Penis (tissue), 1 donor: Measurements from ENCODE around the gene ANKRD33B.

DNA sequence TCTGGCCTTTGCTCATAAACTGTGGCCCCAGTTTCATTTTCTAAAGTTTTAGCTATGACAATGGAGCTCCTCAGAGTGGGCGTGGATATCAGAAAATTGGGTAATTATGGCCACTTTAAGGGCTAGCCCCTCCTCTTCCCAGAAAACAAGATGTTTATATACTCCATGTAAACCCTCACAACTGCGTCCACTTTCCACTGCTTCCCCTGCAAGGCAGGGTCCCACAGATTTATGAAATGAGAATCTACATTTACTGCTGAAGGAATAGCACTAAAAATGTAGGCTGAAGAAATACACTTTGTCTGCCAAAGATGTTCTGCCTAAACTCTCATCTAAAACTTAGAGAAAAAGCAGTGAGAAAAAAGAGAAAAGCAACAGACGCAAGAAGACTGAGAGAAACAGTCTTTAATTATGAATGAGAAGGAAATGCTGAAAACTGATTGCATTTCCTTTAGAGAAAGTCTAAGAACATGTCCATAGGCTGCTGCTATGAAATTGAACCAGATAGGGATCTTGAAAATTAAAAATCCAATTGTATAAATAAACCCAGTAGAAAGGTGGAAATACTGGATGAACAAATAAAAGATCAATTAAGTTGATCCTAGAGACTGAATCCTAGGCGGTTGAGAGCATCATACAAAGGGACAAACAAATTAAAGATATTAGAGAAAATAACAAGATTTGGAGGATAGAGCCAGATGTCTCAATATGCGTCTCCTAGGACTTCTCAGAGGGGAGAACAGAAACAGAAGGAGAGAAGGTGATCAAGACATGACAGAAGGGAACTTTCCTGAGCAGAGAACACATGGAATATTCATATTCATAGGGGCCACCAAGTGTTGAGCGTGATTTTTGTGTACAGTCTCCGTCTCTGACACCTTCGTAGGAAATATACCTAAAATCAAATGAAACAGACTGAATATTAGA is 27.5 kb downstream of the ICE1 start:
- PRO-cap = no peak

DNA sequence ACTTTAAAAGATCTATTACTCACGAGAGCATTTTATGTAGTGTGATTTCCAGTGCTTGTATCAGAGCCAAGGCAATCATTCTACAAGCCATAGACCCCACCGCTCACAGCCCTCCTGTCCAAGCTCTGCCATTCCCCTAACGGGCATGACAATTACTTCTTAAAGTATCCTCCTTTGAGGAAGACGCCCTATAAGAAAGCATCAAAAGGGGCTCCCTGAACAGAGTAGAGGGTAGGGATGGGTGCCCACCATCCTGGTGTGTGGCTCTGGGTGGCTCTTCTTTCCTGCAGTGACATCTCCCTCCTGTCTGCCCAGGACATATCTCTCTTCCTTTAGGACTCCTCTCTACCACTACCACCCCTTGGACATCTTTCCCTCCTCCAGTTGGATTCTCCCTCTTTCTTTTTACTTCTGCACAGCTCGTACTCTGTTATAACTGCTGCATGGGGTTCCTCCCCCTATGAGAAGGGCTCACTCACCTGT is 412.5 kb downstream of the ICE1 start:
- PRO-cap = unidirectional peak, plus-strand start at position 228 of the sequence

- PRO-cap = unidirectional peak, plus-strand start at chr5:6261890
Observed at GRCh38 chr5:6261828-6262027, 116.6 kb downstream of the MED10 start.

DNA sequence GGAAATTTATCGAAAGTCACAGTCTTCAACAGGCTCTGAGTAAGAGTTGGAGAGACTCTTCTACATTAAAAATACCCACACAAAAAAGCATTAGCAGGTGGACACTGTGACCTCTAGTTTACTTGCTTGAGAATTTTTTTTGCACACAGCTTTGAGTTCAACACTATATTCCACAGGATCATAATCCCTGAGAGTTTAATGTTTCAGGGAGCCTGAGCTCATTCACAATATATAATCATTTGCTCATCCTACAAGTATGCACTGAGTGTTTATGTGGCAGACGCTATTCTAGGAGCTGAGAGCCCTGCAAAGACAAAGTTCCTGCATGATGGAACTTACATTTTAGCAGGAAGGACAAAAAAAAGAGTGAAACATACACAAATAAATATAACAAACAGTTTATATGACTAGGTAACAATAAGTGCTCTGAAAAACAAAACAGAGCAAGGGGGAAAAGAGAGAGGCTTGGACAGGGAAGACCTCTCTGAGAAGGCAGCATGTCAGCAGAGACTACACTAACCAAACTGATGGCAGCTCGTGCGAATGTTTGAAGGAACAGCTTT is 91.8 kb downstream of the UBE2QL1 start:
- PRO-cap = no peak

- PRO-cap = no peak
Observed at GRCh38 chr5:6592539-6593016, 40.3 kb downstream of the NSUN2 start.

DNA sequence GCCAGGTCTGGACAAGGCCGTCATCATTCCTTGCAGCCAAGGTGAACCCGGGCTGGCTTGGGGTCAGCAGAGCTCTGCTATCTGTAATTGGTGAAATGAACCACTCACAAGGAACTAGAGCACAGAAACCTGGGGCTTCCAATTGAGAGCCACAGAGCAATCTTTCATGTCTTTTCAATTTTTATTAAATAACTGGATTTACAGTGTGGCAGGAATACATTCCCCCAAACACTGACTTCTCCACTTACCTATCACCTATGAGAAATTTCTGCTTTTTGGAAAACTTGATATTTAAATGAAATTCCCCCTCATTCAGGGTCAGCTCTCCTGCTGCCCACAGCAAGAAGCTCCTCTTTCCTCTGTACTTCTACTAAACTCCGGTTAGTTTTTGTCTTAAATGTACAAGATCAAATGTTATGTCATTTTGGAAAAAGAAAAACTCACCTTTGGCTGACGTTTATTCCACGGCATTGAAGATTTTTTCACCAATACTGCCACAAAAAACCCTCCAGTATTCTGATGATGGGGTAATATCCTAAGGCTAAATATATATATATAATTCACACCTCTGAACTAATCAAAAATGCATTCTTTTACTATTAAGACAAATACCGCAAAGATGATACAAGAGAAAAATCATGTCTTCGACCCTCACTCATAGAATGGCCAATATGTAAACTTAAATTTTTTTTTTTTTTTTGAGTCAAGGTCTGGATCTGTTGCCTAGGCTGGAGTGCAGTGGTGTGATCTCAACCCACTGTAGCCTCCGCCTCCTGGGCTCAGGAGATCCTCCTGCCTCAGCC is 23.3 kb downstream of the NSUN2 start:
- PRO-cap = no peak

GRCh38 chr5:6710013-6710529 is 3.2 kb upstream of the TENT4A start:
- PRO-cap = no peak

DNA sequence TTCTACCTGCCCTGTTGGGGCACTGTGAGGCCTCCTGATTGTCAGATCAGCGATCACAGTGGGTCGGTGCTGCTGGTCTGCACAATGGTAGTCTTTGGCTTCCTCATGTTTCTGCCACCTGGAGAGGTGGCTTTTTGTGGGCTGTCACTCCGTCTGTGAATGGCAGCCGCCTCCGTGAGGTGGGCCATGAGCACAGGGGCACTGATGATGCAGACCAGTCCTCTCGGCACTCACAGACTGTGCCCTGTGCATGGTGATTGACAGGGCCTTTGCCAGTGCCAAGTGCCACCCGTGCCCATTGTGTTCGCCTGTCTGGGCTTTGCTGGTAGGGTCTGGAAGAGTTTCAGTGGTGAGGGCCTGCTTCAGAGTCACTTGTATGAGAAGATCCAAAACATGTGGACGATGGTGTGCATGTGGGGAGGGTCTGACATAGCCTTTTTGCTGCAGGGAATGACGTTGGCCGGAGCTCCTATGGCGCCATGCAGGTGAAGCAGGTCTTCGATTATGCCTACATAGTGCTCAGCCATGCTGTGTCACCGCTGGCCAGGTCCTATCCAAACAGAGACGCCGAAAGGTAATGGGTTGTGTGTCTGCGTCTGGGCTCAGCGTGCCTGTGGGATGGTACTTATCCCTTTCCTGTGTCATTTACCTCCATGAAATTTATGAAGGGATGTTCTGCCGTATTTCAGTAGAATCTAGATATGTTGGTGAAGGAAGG is 34.9 kb downstream of the TENT4A start:
- PRO-cap = no peak

DNA sequence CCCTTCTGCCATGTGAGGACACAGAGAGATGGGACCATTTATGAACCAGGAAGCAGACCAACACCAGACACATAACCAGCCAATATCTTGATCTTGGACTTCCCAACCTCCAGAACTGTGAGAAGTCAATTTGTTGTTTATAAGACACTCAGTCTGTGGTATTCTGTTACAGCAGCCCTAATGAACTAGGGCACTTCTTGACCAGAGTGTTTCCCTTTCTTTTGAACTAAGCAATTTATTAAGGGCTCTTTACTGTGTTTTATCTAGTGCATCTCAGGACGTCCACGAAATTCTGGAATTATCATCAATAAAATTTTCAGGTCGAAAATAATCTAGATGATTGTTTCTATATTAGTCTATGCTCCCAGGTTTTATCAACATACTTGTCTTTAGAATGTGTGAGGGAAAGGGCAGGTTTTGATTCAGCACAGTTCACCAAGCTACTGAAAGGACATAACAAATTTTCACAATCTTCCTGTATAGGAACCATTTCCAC is 761.7 kb downstream of the SEMA5A start:
- PRO-cap = no peak

GRCh38 chr5:10059475-10059708 is 190.3 kb downstream of the ATPSCKMT start:
- PRO-cap = no peak

DNA sequence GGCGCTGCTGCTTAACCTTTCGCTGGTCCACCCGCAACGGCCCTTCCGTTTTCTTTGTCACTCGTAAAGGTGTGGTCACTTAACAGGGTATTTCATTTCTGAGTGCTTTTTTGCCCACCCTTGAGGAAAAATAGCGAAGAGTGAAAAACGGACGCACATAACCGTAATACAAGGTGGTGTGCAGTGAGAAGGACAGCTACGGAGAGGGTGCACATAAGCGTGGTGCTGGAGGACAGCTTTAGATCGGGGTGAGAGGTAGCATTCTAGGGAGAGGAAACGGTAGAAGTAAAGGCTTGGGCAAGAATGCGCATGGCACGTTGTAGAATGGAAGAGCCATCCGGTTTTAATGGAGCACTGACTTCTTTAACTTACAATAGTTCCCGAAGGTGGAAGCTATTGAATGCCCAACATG is 751 bp downstream of the CCT5 start:
- PRO-cap = no peak

GRCh38 chr5:10262176-10262970 is 12.3 kb downstream of the CCT5 start:
- PRO-cap = no peak

DNA sequence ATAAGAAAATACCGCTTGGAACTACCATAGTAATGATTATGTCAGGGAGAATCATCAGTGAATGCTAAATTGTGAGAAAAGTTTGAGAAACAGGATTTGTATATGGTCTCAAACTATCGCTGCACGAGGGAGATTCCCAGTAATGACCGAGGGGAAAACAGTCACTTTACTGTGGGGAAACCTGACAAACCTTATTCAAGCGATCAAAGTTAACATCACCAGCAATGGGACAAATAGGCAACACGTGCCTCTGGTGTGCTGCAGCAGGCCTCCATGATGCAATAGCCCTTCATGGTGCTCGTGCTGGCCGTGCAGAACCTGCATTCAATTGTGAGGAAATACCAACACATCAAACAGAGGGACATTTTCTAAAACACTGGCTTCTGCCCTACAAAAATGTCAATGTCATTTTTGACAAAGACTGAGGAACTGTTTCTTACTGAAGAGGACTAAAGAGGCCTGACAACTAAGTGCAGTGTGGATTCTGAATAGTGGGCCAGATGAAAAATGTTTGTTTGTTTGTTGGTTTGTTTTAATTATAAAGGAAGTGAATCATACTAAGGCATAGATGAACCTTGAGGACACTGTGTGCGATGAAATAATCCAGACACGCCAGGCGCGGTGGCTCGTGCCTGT is 17.7 kb upstream of the MARCHF6 start:
- PRO-cap = no peak

- PRO-cap = bidirectional peak, plus-strand start at chr5:10354619, minus-strand start at chr5:10354463
Observed at GRCh38 chr5:10354584-10354783, 989 bp downstream of the MARCHF6 start.

- PRO-cap = no peak
Observed at GRCh38 chr5:10360803-10361343, 7.4 kb downstream of the MARCHF6 start.

DNA sequence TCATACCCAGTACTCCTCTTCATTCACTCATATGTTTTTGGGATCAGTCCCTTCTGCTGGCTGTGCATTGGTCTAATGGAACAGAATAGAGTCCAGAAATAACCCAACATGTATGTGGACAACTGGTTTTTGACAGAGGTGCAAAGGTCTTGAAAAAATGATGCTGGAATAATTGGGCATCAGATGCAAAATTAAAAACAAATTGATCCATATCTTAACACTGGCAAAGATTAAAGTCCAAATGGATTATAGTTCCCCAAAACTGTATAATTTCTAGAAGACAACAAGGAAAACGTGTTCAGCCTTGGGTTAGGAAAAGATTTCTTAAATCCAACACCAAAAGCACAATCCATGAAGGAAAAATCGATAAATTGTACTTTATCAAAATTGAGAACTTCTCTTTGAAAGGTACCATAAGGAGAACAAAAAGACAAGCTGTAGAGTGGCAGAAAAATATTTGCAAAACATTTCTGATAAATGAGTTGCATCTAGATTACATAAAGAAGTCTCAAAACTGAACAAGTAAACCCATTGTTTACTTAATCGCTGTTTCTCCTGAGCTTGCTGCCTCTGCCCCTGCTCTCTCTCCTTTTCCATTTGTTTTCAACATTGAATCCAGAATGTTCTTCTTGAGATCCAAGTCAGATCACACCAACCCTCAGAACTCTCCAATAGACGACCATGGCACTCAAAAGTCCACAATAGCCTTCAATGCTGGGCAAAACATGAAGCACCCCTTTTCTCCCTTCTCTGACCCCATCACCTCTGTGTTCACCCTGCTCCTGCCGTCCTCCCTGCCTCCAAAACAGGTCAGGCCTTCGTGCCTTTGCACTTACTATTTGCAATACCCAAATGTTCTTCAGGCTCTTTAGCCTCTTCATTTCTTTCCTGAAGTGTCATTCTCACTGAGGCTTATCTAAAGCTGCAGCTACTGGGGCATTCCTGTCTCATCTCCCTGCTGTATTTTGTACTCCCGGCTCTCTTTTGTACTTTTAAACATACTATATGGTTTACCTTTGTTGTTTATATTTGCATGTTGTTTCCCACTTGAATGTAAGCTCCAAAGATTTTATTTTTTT is 2.3 kb upstream of the ROPN1L start:
- PRO-cap = no peak

DNA sequence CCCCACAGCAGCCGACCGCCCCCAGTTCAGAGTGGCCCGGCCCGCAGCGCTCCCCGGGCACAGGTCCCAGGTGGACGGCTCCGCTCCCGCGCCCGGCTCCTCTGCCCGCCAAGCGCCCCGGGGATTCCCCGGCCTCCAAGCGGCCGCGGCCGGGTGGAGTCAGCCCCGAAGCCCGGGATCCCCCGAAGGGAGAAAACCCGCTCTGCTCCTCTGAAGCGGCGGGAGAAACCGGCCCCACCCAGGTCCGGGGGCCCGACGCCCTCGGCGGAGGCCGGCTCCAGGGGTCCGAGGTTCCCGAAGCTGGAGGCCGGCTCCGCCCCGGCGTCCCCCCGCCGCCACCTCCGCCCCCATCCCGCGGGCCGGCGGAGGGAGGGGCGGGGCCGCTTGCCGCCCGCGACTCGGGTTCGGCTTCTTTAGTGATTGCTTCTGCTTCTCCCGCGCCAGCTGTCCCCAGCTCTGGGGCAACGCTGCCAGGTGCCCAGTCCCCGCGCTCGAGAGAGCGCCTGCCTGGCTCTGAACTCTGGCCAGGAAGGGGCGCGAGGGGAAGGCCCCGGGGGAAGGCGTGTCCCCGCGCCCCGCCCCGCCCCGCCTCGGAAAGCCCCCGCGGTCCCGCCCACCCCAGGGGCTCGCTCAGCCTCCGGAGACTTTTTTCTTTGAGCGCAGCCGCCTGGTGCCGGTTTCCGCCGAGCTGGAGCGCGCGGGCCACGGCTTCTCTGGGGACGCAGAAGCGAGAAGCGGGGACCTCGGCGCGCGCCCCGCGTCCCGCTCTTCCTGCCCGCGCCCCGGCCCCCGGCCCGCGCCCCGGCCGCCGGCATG is at the start of gene ANKRD33B:
ANKRD33B (plus strand) TSS at position 416 of the 816 bp plus-strand sequence.
- PRO-cap = bidirectional peak, plus-strand start at position 416 of the sequence, minus-strand start at position 229 of the sequence; bidirectional peak, plus-strand start at position 676 of the sequence, minus-strand start at position 515 of the sequence

DNA sequence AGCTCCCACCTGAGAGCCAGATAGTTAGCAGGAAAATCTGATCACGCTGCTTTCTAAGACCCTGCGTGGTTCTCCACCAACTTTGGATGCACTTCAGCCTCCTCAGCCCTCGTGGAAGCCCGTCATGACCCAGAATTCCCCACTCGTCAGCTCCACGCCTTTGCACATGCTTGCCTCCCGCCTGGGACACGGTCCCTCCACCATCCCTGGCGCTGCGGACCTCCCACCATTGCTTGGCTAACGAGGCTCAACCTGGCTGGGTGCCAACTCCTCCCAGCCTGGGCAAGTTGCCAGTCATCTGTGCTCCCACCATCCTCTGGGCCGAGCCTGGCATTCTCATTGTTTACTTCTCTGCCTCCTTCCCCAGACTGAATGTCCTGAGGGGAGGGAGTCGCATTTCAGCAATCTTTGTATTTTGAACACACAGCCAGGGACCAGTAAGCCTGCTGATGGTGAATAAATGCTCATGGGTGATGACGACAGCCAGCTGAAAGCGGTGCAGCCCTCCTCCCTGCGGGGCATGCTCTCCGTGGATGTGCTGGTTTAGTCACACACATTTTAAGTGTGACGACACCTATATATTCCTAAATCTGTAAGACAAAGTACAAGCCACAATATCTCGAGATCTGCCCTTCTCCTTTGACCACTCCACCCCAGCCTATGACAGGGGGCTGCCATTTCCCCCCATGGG is 37.5 kb downstream of the ANKRD33B start:
- PRO-cap = unidirectional peak, minus-strand start at position 370 of the sequence

DNA sequence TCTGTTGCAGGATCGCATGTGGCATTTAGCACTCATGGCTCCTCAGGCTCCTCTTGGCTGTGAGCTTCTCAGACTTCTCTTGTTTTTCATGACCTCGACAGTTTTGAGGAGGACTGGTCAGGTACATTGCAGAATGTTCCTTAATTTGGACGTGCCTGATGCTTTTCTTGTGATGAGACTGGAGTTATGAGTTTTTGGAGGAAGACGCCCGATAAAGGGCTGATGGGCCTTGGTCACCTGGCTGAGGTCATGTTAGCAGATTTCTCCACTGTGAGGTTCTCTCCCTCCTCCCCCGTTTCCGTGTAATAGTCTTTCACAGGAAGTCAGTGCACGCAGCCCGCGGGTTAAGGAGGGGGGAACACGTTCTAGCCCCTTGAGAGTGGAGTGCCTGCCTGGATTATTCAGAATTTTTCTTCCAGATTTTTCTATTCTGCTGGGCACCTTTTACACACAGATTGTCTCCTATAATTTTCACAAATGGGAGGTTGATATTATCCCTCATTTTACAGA is 69.8 kb downstream of the ANKRD33B start:
- PRO-cap = no peak

DNA sequence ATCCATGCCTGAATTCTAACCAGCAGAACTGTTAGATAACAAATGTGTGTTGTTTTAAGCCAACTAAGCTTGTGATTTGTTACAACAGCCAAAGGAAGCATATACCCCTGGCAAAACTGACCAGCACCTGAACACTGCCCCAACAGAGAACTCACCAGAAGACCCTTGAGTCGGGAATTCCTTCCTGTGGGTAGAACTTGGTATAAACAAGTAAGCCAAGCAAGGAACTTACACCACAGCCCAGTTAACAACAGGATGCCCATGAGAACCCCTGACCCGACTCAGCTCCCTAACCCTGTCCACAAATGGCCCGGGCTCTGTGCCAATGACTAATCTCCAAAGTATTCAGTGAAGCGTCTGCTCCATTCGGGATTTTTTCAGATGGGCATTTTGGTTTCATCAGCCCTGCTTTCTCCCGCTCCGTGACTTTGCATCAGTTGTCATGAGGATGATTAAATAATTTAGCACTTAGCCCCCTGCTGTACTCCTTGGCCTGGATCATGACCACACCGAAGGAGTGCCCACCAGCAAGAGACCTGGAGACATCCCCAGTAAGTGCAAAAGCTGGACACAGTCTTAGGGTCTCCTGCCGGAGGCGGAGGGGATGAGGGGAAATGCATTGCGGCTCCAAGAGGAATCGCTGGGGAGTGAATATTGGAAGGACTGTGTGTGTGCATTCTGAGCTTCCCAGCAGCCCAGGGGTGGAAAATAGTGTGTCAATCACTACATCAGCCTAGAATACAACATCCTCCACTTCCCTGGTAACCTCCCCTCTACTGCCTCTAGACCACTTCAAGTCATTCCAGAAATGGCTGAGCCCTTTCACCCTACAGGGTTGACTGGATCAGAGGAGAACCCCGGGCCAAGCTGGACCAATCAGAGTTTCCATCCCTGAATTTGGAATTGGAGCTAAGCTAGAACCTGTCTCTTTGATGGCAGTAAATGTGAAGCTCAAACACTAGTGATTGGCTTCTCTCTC is 41.4 kb upstream of the DNAH5 start:
- PRO-cap = no peak